Skeletal muscle cell (primary cell): ENCODE results near the genes SPTSSB, SLITRK3 and SERPINI1.

DNA sequence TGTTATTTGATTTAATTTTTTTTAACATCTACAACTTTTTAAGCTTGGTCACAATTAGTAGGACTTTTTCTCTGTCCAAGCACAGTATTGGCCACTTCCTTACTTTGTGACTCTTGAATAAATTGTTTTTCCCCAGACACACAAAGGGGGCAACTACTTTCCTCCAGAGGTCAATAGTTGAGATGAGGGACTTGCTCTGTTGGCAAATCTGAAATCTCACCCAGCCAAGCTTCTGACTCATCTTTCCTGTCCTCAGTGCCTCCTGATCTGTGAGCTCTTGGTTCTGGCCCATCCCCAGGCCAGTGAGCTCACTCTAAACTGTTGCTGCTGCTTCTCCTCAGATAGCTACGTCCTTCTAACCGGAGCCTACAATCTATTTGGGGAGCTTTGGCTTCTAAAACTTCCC is 50.1 kb upstream of the NMD3 start:
- RRBS = no CpG with 5 or more reads among the region's 2 CpGs

DNA sequence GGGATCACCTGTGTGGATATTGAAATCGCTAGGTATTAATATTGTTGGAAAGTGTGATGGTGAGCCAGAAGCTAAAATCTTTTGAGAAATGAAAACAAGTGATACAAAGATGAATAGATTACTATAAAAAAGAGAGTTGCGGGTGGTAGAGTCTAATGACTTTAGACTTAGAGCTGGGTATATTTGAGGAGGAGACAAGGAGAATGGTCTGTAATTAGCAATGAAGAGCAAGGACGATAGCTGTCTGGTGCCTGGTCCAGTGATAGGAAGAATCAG is 10.3 kb downstream of the NMD3 start:
- RRBS = no CpG with 5 or more reads among the region's 3 CpGs

GRCh38 chr3:161371437-161372314 is at the start of gene SPTSSB:
Gene SPTSSB, minus strand, starts transcription at chr3:161371517.
- RRBS = 3% methylated on average over 10 of the region's 53 CpGs

- RRBS = no CpG with 5 or more reads among the region's 9 CpGs
Observed at GRCh38 chr3:161600031-161600713, 103.6 kb downstream of the OTOL1 start.

DNA sequence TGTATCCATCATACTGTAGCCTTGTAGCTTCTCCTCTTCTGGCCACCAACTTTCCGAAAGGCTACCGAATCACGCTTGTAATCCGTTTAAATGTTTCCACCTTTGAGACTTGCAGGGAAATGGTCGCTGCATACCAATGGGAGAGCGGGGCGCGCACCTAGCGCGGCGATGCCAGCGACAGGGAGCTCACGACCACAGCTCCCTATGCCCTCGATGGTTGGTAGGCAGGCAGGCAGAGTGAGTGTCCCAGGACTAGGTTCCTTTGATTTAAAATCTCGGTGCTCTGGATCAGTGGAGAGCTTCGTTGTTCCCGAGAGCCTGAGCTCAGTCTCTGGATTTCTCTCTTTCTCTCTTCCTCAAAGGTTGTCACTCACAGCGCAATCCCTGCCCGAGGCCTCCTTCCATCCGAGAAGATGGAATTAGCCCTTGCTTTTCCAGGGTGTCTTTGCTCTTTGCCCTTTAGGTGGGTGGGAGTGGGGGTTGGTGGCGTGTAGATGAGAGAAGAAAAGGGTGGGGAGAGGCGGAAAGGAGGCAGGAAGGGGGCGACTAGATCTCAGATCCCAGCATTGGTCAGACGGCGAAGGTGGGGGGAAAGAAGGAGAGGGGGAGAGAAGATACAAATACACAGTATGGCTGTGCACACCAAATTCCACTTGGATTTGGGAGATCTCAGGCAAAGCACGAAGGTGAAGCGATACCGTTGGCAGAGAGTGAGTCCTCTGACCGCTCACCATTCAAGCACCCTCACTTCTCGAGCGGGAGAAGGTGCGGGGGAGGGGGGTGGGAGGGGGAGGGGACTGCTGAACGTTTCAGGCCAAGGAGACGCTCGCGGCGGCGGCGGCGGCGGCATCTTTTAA is at the start of gene SLITRK3:
Gene SLITRK3 (minus strand): TSS at position 721 of the 857 bp plus-strand sequence.
- RRBS = no CpG with 5 or more reads among the region's 41 CpGs

GRCh38 chr3:165785782-165786529 is 51.3 kb downstream of the BCHE start:
- RRBS = no CpG with 5 or more reads among the region's 5 CpGs

- RRBS = no CpG with 5 or more reads among the region's 3 CpGs
Observed at GRCh38 chr3:165787474-165787931, 49.7 kb downstream of the BCHE start.

DNA sequence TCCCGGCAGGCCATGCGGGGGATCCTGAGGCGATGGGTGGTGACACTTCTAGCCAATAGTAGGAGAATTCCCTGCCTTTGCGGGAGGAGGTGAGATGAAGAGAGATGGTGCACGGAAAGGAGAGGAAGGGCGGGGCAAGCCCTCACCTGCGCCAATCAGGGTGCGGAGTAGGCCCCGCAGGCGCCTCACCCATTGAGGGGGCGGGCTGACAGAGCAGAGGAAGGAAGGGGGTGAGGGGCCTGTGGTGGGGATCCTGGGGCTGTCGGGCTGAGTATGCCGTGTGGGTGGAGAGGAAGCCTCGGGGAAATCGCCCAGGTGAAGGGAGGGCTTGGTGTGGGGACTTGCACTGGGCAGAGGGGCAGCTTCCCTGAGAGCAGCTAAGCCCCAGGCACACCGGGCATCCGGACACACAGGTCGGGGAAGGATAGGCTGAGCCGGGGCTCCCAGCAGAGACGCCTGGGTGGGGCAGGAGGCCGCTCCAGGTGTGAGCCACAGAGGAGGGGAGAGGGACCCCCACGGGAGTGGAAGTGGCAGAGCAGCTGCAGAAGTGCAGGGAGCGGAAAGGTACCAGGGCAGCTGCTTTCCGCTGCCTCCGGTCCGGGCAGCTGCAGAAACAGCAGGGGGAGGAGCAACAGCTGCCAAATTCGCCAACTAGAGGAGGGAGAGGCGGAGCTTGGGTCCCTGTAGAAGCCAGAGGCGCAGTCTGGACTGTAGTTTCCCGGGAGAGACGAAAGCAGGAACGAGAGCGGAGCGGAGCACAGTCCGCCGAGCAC is at the start of gene SERPINI1:
Gene SERPINI1 (plus strand): TSS at position 711 of the 773 bp plus-strand sequence.
- RRBS = 0% methylated on average over 1 of the region's 36 CpGs

- RRBS = no CpG with 5 or more reads among the region's 4 CpGs
Observed at GRCh38 chr3:167870688-167871153, 135.2 kb downstream of the SERPINI1 start.

DNA sequence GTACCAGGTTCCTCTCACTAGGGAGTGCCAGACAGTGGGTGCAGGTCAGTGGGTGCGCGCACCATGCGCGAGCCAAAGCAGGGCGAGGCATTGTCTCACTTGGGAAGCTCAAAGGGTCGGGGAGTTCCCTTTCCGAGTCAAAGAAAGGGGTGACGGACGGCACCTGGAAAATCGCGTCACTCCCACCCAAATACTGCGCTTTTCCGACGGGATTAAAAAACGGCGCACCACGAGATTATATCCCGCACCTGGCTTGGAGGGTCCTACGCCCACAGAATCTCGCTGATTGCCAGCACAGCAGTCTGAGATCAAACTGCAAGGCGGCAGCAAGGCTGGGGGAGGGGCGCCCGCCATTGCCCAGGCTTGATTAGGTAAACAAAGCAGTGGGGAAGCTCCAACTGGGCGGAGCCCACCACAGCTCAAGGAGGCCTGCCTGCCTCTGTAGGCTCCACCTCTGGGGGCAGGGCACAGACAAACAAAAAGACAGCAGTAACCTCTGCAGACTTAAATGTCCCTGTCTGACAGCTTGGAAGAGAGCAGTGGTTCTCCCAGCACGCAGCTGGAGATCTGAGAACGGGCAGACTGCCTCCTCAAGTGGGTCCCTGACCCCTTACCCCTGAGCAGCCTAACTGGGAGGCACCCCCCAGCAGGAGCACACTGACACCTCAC is 84.5 kb downstream of the GOLIM4 start:
- RRBS = no CpG with 5 or more reads among the region's 26 CpGs

DNA sequence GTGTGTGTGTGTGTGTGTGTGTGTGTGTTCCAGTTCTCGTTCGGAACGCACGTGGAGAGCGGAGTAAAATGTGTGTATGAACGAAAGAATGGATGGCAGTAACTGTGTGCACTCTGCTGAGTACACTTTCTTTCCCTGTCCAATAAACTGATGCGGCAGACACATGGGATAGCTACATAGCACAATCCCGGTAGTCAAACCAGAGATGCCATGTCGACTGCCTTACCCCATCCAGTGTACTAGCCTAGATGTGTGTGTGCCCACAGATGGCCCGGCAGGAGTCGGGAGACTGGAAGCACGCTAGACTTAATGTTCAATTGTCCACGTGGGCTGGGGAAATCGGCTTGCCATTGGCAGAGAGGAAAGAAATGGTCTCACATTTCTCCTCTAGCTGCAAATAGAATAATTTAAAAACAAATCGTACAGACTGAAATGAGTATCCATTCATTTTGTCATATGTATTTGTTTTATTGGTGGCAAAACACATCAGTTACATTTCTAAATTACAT is 584 bp upstream of the GOLIM4 start:
- RRBS = 0% methylated on average over 3 of the region's 15 CpGs

DNA sequence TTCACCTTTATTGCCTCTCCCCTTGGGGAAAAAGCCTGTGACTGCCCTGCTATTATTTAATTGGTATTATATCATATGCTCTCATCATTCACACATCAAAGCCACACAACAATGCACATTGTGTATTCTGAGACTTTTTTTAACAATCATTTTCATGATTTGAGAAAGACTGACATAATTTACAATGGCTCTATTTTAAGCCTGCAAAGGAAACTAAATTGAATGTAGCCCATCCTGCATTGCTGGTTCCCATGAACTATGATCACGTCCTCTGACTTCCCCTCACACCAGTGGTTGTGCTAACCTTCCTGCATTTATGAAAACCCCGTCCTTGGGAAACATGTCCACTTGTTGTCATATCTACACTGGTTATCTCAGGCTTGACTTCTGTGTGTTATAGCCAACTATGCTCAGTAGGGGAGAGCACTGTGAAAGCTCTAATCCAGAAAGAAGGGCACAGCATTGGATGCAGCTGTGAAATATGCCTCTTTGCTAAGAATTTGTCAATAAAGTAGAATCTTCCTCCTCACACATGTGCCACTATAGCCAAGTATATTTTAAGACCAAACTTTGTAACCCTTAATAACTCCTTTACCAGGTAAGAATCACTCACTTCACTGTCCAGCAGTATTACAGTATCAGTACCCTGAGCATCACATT is 546.2 kb downstream of the MECOM start:
- RRBS = no CpG with 5 or more reads among the region's 2 CpGs

DNA sequence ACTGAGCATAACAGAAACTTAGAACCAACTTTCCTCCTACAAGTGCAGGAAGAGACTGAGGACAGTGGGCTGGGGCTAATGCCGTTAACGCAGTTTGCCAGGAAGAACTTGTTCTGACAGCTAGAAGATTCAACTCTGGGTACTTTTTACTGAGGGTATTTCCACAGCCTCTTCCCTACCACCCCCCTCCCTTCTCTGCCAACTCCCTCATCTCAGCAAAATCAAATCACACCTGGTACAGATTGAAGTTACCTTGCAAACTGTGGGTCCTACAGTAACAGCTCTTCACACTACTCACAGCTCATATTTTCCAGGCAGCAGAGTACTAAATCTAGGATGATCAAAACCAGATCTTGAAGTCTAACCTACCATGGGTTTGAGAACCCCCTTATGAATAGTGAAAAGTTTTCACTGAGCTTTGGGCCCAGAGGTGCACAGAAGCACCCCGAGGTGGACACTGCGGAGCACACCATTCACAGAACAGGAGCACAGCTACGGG is 338.8 kb downstream of the MECOM start:
- RRBS = no CpG with 5 or more reads among the region's 5 CpGs

DNA sequence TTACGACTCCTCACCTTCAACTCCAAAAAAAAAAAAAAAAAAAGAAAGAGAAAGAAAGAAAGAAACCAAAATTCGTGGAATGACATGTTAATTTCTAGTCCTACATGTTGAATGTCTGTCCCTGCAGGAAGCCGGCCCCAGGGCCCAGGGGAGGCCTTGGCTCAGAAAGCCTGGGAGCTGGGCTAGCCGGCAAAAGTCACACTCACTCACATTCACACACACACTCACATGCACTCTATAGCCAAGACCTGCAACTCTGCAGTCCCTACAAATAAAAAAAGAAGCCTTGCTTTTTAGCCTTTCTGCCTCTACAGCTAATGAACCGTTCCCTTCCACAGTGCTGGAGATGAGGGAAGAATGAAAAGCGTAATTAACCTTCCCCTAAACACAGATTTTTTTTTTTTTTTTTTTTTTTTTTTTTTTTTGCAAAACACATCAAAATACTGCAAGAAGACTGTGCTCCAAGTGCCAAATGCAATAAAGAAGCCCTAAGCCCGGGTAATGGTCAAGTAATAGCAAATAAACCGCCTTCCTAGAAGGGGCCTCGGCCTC is 4.4 kb downstream of the MECOM start:
- RRBS = 13% methylated on average over 2 of the region's 9 CpGs

DNA sequence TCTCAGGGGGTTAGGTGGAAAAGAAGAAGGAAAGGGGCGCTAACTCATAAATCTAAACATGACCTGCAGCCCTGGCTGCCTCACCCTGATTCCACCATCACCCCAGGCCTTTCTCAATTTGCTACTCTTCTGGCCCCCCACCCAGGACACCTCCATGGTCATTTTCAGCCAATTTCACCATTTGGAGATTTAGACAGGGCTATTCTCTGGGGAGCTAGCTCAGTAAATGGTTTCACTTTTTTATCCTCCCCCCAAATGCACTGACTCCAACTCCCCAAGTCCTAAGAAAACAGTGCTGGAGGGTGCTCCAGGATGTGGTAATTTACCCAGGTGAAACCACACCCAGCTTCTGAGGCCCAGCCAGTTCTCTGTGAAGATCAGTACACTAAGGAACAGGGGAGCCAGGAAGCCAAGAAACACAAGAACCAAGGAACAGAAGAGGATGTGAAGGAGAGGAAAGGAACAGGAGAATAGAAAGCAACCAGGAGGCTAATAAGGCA is 1.7 kb upstream of the LRRC31 start:
- RRBS = no CpG with 5 or more reads among the region's 1 CpG

DNA sequence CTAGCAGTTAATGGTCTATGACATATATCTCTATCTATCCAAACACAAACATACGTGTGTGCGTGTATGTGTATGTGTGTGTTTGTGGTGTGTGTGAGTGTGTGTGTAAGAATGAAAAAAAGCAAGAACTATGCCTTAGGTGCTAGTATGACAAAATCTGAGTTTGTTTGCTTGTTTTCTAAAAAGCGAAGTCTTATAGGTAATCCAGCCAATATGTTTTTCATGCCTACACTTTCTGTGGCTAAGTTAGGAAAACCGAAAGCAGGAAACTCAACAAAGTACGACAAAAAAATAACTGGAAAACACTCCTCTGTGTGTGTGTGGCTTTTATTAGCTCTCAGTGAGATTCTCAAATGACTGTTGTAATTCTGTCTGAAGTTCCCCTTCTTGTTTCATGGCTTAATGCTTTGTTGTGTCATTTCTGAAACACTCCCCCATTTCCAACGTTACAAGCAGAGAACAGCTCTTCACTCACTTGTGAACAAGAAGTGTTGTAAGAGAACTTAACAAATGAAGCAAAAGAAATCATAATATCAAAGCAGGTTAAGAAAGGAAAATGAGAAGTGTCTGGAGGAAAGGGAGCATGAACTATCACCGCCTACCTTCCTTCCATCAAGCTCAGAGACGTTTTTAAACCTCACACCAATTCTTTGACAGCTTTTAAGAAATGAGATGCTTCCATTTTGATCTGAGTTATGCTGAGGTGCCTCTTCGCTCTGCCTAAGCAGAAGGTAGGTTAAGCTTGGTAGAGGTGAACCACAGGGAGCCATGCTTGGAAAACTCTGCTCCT is 12.5 kb upstream of the SEC62 start:
- RRBS = no CpG with 5 or more reads among the region's 9 CpGs

GRCh38 chr3:170152671-170153104 is 28.8 kb downstream of the PHC3 start:
- RRBS = no CpG with 5 or more reads among the region's 4 CpGs

- RRBS = no CpG with 5 or more reads among the region's 2 CpGs
Observed at GRCh38 chr3:170154347-170154940, 27.1 kb downstream of the PHC3 start.

DNA sequence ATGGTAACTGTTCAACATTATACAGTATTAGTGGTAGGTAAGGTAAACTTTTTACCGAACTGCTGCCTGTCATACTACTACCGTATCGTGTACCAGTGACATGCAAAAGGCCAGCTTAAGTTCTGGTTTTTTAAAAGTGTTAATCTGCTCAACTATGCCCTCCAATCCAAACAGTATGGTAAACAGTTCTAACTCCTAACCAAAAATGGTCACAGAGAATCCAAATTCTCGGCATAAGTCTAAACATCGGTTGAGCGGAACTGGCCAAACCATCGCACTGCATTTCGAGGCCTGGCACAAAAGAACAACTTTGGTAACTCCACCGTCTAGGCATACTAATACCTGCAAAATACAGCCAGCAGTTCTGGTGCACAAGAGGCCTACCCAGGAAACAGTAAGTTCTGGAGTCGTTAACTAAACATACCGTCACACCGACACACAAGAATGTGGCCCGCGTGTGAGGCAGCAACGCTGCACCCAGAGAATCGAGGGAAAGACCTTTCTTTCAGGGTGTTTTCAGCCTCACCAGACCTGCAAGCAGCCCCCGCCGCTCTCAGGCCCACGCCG is 836 bp downstream of the PHC3 start:
- RRBS = no CpG with 5 or more reads among the region's 20 CpGs